Caco-2 (cell line): ENCODE measurements around the genes MORC2 and SELENOM.

DNA sequence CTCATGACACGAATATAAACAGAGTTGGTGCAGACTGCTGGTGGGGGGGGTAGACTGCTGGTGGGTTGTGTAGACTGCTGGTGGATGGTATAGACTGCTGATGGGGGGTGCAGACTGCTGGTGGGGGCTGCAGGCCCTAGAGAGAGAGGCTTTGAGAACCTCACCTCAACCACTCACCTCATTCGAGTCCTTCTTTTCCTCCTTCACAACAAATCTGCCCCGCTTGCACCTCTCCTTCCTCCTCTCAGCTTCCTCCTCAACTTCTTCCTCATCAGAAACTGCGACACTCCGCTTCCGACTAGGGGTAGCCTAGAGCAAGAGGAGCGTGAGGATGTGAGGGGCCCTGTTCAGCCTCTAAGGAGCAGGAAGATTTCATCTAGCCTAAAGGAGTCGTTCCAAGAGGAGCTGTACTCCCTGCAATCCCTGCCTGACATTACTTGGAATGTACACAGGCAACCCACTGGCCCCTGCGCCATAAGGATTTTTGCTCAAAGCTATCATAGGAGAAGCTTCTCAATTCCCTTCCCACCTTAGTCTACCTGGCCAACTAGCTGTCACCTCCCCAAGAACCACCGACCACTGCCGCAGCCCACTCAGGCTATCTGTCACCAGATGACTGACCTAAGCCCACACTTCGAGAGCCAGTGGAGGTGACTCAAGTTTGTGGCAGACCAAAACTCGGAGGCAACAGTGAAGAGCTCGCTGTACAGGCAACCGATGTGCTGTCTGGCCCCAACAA, 34.5 kb downstream of the MORC2 start:
- PRO-cap: no peak
- RRBS: no CpG with 5 or more reads among the region's 15 CpGs

- PRO-cap: no peak
- RRBS: no CpG with 5 or more reads among the region's 16 CpGs
These were observed 22.2 kb downstream of the MORC2 start for GRCh38 chr22:30946227-30946999.

GRCh38 chr22:30968113-30969140, at the start of gene MORC2:
MORC2 (minus strand) TSS chr22:30968774.
- PRO-cap: unidirectional peak, plus-strand start at chr22:30968413; bidirectional peak, plus-strand start at chr22:30968625, minus-strand start at chr22:30968770; bidirectional peak, plus-strand start at chr22:30969248, minus-strand start at chr22:30969035
- RRBS: 13% methylated on average over 12 of the region's 71 CpGs

GRCh38 chr22:31085149-31086076, 4.3 kb downstream of the SMTN start:
- PRO-cap: no peak
- RRBS: 98% methylated on average over 3 of the region's 41 CpGs

GRCh38 chr22:31098475-31099316, 8.7 kb downstream of the SELENOM start:
- PRO-cap: no peak
- RRBS: 93% methylated on average over 3 of the region's 47 CpGs

- PRO-cap: bidirectional peak, plus-strand start at chr22:31107736, minus-strand start at chr22:31107568
- RRBS: 97% methylated on average over 20 of the region's 69 CpGs
These were observed at the start of gene SELENOM for GRCh38 chr22:31107236-31108036. SELENOM (minus strand) TSS chr22:31107568.

DNA sequence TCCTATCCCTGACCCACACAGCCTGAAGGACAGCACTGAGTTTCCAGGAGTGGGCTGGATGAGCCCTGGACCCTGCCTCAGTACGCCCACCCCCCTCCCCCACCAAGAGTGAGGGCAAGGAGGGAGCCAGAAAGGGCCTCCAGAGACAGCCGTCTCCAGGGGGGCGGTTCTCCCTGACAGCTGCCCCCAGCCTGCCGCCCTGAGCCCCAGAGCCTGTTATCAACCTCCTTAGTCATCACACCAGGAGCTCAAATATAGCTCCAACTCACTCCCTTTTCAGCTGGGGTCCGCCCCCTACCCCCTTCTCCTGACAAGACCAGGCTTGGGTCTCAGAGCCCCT, 2.6 kb upstream of the INPP5J start:
- PRO-cap: no peak
- RRBS: no CpG with 5 or more reads among the region's 5 CpGs

- PRO-cap: no peak
- RRBS: no CpG with 5 or more reads among the region's 33 CpGs
These were observed 3.8 kb downstream of the INPP5J start for GRCh38 chr22:31126377-31127179.

GRCh38 chr22:31221751-31222202, 9.7 kb downstream of the LIMK2 start:
- PRO-cap: no peak
- RRBS: no CpG with 5 or more reads among the region's 7 CpGs

- PRO-cap: no peak
- RRBS: no CpG with 5 or more reads among the region's 5 CpGs
These were observed 22.9 kb downstream of the LIMK2 start for GRCh38 chr22:31234890-31235566.

- PRO-cap: no peak
- RRBS: no CpG with 5 or more reads among the region's 8 CpGs
These were observed 3.9 kb downstream of the PIK3IP1 start for GRCh38 chr22:31288205-31288897.

- PRO-cap: bidirectional peak, plus-strand start at chr22:31490155, minus-strand start at chr22:31489810
- RRBS: no CpG with 5 or more reads among the region's 37 CpGs
These were observed 354 bp upstream of the EIF4ENIF1 start for GRCh38 chr22:31490038-31490353.

- PRO-cap: no peak
- RRBS: no CpG with 5 or more reads among the region's 8 CpGs
These were observed 22.3 kb downstream of the PISD start for GRCh38 chr22:31639663-31640171.

DNA sequence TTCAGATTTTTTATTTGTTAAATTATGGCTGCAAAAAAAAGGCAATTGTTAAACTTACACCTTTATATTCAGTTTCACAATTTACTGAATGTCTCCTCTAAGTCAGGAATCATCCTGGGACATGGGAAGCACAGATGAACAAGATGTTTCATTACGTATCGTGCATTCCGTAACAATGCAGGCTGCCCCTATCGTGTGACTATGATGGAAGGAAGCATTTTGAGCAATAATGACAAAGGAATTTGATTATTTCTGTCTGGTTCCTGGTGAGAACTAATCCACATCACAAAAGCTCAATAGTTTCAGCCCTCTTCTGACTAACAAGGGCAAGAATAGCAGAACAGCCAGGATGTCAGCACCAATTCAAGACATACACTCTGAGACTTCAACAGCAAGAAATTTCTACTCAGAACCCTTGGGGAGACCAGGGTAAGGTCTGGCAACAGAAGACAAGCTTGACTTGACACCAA, 14.5 kb downstream of the PISD start:
- PRO-cap: no peak
- RRBS: no CpG with 5 or more reads among the region's 4 CpGs

- PRO-cap: no peak
- RRBS: no CpG with 5 or more reads among the region's 13 CpGs
These were observed 19.8 kb upstream of the PISD start for GRCh38 chr22:31681806-31682259.

DNA sequence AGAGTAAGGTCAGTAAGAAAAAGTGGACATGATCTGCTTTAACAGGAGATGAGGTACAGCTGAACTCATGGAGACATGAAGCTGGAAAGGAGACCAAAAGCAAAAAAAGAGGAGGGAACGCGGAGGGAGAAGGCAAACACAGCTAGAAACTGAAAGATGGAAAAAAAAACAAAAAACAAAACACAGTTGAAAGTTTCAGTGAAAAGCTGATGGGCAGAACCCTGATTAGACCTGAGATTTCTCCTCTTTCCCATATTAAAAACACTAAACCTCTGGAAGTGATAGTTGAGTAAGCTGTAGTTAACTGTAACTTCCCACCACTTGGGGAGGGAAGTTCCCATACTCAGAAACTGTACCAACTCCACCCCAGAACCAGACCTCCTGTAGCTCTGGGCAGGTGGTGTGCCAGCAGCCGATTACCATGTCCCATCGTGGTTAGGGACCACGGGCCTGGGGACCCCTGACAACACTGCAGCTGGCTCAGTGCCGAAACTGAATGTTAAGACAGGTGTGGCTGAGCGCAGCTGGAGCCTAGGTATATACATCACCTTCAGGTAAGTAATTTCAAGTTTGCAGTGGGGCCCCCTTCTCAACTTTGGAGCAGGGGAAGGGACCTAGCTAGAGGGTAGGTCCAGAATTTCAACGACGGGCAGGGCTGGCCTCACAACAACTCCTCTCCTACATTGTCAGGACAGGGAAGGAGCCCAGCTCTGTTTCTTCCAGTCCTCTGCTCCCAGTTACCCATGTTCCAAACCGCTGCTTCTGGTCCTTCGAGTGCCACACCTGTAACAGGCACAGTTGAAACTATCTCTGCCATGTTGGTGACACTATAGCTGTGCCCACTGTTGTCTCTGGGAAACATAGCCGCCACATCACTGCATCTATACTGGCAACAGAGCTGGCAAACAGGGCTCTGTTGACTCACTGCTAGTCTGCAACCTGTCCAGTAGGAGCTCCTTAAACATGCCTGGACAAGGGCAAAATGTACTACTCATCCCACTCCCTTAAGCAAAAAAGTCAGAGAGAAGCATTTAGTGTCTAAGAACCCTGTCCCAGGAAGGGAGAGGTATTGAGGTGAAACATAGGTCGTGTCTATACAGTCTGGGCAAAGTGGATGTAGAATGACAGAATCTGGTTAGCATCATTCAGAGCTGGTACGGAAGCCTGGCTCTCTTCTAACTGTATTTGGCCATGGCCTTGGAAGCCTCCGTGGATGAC, 20.8 kb upstream of the PISD start:
- PRO-cap: no peak
- RRBS: no CpG with 5 or more reads among the region's 15 CpGs

GRCh38 chr22:31829585-31830029, 75.8 kb downstream of the DEPDC5 start:
- PRO-cap: no peak
- RRBS: no CpG with 5 or more reads among the region's 1 CpG

- PRO-cap: no peak
- RRBS: no CpG with 5 or more reads among the region's 4 CpGs
These were observed 11.6 kb downstream of the YWHAH start for GRCh38 chr22:31955940-31956251.

GRCh38 chr22:31958180-31959168, 14.1 kb downstream of the YWHAH start:
- PRO-cap: no peak
- RRBS: no CpG with 5 or more reads among the region's 19 CpGs

DNA sequence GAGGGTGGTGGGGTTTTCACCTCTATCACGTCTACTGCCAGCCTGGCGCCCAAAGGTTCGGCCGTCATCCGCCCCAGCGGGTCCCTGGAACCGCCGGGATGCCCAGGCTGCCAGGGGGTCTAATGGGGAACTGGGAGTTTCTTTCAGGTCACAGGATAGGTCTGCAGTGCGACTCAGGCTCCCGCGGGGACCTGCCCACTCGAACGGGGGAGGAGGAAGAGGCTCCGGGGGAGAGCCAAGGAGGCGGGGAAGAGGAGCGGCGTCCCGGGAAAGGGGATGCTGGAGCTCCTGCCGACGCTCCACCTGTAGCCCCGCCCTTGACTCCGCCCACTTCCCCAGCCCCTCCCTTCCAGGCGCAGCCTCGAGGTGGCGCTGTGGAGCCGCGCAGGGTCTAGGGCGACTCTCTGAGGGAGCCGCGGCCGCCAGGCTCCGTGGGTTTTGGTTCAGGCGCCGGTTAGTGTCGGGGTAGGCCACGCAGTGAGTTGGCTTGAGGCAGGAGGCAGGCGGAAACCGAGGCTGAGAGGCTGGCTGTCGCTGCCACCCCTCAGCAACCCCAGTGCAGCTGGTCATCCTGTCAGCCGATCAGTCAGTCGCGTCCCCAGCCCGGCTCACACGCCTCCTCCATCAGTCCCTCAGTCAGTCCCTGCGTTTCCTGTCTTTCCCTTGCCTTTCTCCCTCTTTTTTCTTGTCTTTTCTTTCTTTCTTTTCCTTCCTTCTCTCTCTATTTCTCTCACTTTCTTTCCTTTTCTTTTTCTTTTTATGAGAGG, 26.3 kb downstream of the YWHAH start:
- PRO-cap: no peak
- RRBS: 10% methylated on average over 4 of the region's 45 CpGs